ENCODE measurements around a stretch of chr5.

GRCh38 chr5:81971-82671 lies 9.8 kb upstream of the PLEKHG4B start:
- RRBS, 2 experiments = no CpG with 5 or more reads among the region's 14 CpGs

DNA sequence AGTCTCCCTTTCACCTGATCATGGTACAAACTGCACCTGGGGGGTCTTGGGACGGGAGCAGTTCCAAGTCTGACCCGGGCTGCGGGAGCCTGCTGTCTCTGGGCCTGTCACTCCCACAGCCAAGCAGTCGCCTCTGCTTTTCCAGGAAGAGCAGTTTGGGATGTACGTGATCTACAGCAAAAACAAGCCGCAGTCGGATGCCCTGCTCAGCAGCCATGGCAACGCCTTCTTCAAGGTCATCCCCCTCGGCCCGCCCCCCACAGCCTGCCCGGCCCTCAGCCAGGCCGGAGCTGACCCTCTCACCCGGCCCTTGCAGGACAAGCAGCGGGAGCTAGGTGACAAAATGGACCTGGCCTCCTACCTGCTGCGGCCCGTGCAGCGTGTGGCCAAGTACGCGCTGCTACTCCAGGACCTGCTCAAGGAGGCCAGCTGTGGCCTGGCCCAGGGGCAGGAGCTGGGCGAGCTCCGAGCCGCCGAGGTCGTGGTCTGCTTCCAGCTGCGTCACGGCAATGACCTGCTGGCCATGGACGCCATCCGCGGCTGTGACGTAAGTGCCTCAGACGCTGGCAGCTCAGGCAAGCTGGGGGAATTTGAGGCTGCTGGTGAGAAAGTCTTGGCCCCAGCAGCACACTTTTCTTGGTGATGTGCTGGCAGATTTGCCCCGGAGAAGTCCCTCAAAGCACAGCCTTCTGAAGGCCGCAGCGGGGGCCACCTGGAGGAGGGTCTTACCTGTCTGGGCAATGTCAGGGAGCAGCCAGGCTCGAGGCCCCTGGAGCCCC lies 20.2 kb upstream of the LRRC14B start:
- RRBS, 2 experiments = no CpG with 5 or more reads among the region's 35 CpGs

DNA sequence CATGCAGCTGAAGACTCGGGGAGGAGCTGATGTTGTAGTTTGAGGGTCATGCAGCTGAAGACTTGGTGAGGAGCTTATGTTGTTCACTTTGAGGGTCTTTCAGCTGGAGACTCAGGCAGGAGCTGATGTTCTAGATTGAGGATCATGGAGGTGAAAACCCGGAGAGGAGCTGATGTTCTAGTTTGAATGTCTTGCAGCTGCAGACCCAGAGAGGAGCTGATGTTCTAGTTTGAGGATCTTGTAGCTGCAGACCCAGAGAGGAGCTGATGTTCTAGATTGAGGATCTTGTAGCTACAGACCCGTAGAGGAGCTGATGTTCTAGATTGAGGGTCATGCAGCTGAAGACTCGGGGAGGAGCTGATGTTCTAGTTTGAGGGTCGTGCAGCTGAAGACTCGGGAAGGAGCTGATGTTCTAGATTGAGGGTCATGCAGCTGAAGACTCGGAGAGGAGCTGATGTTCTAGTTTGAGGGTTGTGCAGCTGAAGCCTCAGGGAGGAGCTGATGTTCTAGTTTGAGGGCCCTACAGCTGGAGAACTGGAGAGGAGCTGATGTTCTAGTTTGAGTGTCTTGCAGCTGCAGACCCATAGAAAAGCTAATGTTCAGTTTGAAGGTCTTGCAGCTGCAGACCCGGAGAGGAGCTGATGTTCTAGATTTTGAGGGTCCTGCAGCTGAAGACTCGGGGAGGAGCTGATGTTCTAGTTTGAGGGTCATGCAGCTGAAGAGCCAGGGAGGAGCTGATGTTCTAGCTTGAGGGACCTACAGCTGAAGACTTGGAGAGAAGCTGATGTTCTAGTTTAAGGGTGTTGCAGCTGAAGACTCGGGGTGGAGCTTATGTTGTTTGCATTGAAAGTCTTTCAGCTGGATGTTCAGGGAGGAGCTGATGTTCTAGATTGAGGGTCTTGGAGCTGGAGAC lies 12.0 kb downstream of the PDCD6 start:
- RRBS, 2 experiments = no CpG with 5 or more reads among the region's 10 CpGs

DNA sequence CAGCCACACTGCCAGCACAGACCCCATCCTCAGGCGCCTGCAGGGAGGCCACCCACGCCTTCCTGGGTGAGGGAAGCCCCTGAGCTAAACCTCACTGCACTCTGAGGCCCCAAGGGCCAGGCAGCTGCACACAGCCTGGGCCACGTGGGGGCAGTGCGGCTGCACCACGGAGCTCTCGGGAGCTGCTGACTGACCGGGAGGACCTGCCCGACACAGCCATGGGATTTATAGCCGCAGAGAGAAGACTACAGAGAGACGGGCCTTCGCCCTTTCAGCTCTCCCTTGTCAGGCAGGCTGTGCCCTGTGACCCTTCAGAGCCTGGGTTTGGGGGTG lies 4.4 kb upstream of the AHRR start:
- RRBS, 2 experiments = no CpG with 5 or more reads among the region's 11 CpGs

DNA sequence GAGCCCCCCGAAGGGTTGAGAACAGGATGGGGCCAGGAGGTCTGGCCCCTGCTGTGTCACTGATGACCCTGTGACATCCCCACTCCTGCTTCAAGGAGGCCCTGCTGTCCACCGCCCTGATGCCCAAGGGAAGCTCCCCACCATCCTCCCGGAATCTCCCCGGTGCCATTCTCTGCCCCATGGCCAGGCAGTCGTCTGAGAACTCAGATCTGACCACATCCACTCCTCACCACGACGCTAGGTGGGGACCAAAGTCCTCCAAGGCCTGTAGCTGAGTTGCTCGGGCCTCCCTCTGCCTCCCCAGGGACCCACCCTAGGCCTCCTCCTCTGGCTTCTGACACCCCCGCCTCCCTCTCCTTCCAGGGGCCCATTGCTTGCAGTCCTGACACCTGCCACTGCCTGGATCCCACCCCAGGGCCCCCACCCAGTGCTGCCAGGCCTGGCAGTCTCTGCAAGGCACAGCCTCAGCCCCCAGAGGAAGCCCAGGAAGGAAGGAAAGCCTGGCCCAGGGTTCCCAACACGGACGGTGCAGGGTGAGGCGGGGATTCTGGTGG lies 3.8 kb downstream of the SLC9A3 start:
- RRBS, 2 experiments = no CpG with 5 or more reads among the region's 12 CpGs

- RRBS, 2 experiments = 91 to 98% methylated on average over 1 to 4 of the region's 11 CpGs
Measured at GRCh38 chr5:546617-547038, 22.4 kb upstream of the SLC9A3 start.

GRCh38 chr5:611554-611959 lies 583 bp upstream of the CEP72 start:
- RRBS, 2 experiments = 3 to 5% methylated on average over 11 of the region's 19 CpGs

- RRBS, 2 experiments = no CpG with 5 or more reads among the region's 3 CpGs
Measured at GRCh38 chr5:613019-613341, 840 bp downstream of the CEP72 start.

GRCh38 chr5:642584-643130 lies 30.5 kb downstream of the CEP72 start:
- RRBS, 2 experiments = no CpG with 5 or more reads among the region's 17 CpGs

- RRBS, 2 experiments = 9 to 14% methylated on average over 2 of the region's 38 CpGs
Measured at GRCh38 chr5:670881-671896, 22.0 kb downstream of the TPPP start.

DNA sequence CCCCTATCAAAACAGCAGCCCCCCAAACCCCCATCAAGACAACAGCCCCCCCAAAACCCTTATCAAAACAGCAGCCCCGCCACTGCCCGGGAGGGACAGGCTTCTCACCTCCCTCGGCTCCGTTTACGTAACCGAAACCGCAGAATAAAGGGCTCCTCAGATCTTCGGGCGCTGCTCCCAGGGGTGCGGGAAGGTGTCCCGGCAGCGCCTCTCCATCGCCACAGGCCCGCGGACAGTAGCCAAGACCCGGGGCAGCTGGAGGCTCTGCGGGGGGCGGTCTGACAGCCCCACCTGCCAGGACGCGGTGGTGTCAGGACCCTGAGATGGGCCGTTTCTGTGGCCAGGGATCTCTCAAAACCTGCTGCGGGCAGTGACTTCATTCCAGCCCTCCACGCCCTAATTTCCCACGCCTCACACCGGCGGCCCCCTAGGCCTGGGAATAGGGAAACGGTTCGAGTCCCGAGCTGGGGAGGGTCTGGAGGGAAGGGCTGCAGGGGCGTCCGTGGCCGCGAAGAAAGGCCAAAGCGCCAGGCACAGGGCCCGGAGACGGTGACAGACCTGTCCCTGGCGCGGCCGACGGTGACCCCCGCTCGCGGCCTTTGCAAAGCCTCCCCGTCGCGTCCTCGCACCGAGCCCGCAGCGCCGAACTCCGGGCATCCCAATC lies 567 bp downstream of the TPPP start:
- RRBS, 2 experiments = no CpG with 5 or more reads among the region's 52 CpGs

DNA sequence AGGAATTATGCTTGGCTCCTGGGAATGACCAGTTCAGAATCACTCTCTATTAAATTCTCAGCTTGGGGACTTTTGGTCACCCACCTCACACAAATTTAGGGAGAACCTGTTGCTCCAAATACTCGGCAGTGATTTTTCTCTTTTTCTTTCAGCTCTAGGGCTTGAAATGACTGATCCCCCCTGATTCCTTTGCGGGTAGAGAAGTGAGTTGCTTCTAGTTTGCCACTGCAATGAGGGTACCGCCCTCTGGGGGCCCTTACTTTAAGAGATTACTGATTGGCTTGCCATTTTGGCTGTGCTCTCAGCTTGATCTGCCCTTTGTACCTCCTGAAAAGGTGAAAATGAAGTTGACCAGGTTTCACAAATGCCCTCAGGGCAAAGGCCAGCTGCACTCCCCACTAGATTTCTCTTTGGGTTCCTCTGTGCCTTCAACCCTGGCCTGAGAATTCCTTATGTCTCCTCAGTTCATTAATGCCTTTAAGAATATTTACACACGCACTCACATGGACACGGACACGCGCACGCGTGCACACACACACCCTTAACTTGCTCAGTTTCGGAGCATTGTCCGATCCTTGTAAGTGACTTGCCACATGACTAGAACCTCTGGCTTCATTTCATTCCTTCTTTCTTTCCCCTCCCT lies 20.6 kb upstream of the TPPP start:
- RRBS, 2 experiments = no CpG with 5 or more reads among the region's 11 CpGs

- RRBS, 2 experiments = no CpG with 5 or more reads among the region's 16 CpGs
Measured at GRCh38 chr5:751301-751676, 33.2 kb downstream of the ZDHHC11B start.

DNA sequence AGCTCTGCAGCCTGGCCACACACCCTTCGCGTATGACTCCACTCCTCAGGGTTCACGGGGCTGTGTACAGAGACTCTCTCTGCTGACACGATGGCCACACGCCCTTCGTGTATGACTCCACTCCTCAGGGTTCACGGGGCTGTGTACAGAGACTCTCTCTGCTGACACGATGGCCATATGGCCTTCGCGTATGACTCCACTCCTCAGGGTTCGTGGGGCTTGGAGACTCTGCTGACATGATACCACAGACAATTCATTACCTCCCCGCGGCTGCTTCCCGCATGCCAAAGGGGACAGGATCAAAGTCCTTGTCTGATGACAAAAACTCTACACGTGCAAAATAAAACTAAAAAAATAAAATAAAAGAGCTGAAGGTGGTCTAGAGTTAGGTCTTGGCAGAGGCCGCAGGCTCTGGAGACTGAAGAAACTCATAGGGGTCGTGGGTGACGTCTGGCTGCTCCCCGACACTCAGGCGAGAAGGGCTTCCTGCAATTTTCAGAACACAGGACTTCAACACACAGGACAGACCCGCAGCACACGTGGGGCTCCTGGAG lies 13.4 kb upstream of the ZDHHC11 start:
- RRBS, 2 experiments = no CpG with 5 or more reads among the region's 22 CpGs

GRCh38 chr5:926325-926635 lies 33.6 kb downstream of the TRIP13 start:
- RRBS, 2 experiments = no CpG with 5 or more reads among the region's 21 CpGs

DNA sequence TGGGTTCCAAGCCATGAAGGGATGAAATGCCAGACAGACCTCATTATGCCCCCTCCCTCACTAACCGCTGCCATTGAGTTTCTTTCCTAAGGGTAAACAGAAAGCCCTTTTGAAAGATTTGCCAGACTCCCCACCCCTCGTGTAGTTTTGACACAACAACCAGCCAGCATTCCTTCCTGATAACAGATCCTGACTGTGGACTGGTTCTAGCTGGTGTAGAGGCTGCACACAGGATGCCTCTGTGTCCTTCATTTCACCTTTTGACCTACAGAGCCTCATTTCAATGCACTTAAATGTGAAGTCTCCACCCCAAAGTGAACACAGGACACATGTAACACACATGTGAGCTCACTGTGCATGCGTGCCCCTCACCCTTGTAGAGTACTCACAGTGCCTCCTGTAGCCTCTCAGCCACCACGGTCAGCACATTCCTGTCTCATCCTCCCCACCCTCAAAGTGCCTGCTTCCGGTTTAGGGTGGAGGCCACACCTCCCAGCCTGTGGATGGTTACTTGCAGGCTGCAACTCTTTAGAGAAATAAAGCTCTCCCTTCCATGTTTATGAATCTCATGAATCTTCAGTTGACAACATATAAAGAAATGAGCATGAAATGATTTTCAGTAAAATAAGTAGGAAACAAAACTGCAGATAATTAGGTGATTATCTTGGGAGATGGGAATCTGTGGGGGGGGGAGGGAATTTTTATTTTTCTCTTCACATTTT lies 11.6 kb upstream of the NKD2 start:
- RRBS, 2 experiments = no CpG with 5 or more reads among the region's 5 CpGs

GRCh38 chr5:1055047-1055670 lies 46.6 kb downstream of the NKD2 start:
- RRBS, 2 experiments = 97% methylated on average over 6 of the region's 29 CpGs

GRCh38 chr5:1103417-1104371 lies 8.2 kb downstream of the SLC12A7 start:
- RRBS, 2 experiments = no CpG with 5 or more reads among the region's 37 CpGs

GRCh38 chr5:1105914-1106298 lies 6.0 kb downstream of the SLC12A7 start:
- RRBS, 2 experiments = no CpG with 5 or more reads among the region's 8 CpGs

DNA sequence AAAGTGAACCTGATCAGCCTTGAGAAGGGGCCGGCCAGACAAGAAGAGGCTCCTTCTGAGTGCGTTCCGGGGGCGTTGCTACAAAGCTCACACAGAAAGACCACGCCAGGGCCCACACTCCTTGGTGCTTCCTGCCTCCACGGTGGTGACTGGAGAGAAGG lies 1.5 kb downstream of the SLC12A7 start:
- RRBS, 2 experiments = no CpG with 5 or more reads among the region's 6 CpGs